Mesenchymal stem cell of Wharton's jelly (primary cell): ENCODE results near the genes NDUFV2 and RAB31.

GRCh38 chr18:7566521-7566939 lies 586 bp upstream of the PTPRM start:
- CAGE, long polyA plus RNA, result no peak

GRCh38 chr18:7567646-7567943 lies 479 bp downstream of the PTPRM start:
- CAGE, long polyA plus RNA, result no peak

DNA sequence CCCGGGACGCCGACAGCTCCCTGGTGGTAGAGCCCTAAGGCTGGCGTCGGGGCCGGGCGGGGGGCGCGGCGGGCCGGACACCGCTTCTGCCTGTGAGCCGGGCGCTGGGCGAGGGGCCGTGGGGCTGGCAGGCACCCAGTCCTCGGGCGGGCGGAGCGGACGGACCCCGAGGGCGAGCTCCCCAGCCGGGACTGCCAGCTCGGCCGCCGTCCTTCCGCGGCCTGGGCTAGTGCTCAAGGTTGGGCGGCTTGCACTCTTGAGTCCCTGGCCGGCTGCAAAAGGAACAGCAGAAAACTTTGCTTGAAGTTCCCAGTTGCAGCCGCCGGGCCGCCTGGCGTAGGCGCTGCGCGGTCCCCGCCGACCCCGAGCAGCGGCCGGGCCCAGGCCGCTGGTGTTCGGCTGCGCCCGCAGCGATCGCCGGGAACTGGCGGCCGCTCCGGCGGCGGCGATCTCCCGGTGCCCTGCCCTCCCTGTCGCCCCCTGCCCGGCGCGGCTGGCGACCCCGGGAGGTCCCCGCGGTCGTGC lies 890 bp downstream of the PTPRM start:
- CAGE, long polyA plus RNA, result no peak

DNA sequence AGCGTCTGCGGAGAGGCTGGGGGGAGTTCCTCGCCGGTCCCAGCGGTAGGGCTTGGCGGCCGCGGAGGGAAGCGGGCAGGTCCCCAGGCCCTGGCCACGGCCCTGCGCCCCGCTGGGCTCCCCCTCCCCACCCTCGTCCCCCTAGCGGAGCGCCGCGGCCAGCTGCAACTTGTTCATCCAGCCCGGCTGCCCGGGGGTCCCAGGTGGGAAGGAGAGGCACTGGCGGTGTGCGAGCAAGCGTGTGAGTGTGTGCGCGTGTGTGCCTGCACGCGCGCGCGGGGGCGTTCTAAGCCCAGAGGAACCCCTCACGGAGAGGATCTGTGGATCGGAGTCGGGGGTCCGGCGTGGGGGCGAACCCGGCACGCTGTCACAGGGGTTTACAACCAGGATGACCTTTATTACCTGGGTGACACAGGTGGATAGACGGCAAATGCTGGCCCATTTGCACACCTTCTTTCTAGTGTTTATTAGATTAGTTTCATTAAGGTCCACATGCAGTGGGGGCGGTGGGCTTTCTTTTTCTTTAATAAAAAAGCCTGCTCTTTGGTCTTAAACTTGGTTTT lies 1.4 kb downstream of the PTPRM start:
- CAGE, long polyA plus RNA, result no peak

GRCh38 chr18:8142963-8143162 lies 466.4 kb upstream of the RAB12 start:
- CAGE, long polyA plus RNA, result no peak

GRCh38 chr18:8318890-8319701 lies 290.1 kb upstream of the RAB12 start:
- CAGE, long polyA plus RNA, result no peak

DNA sequence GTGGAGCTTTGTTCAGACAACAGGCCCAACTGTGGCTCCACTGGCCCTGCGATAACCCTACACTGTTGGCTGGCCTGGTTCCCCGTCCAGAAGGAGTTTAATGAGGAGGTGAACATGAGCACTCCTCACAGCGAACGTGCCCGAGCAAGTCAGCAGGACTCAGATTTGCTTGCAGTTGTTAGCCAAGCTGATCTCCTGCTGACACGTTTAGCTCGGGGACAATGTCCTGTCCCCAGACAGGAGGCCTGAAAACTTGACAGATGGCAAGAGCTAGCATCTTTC lies 20.1 kb upstream of the MTCL1 start:
- CAGE, long polyA plus RNA, result no peak

- CAGE, long polyA plus RNA, result no peak
Observed at GRCh38 chr18:9095153-9095675, 7.3 kb upstream of the NDUFV2 start.

GRCh38 chr18:9102260-9102580 lies 279 bp upstream of the NDUFV2 start:
- CAGE, long polyA plus RNA, result no peak

DNA sequence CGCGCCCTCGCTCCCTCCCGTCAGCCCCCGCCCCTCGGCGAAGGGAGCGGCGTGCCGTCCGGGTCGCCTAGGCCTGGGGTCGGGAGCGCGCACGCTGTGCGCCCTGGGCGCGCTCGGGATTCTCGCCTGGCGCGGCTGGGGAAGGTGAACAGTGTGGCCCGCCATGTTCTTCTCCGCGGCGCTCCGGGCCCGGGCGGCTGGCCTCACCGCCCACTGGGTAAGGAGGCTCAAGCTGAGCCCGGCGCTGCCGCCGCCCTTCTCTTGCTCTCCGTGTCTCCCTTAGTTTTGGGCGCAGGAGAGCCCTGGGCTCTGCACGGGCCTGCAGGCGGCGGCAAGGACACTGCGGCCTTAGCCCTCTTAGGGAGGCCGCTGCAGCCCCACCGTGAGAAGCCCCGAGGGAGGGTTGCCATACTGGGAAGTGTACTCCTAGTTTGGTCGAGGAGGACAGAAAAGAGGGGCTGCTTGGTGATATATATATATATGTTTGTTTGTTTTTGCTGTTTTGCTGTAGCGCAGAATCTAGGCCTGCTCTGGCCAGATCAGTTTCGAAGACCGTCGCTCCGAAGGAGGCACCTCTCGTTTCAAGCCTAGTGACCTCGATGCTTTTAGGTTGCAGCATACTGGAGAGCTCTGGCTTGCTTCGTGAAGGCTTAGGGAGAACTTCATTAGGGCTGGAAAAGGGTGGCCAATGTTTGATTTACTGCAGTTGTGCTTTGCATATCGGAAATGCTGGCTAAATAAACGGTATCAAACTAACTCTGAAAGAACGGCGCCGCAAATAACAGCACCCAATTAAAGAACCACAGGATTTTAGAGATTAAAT lies at the start of gene NDUFV2:
NDUFV2 (plus strand) TSS at position 119 of the 823 bp plus-strand sequence.
- CAGE, long polyA plus RNA, result no peak

GRCh38 chr18:9135524-9136700 lies 669 bp upstream of the ANKRD12 start:
- CAGE, long polyA plus RNA, result no peak

DNA sequence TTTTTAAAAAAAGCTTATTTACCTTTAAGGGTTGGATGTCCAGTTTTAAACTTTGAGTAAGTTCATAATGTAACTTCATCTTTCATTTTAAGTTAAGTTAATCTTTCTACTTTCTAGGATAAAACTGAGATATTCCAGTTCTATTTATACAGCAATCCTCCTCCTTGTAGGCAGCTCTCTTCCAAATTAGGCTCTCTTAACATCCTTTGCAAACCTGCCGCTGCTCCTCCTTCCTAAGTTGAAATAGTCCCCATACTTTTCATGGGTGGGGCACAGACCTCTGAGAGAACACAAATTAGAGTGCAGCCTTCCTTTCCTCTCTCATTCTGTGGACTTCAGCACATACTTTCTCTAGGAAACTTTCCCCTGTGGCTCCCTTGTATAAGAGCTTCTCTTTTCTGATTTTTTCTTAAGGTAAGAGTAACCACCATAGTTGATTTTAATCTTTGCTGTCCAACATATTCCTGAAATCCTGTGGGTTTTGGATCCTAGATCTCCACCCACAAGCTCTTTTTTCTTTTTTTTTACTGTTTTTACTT lies 28.3 kb downstream of the TWSG1 start:
- CAGE, long polyA plus RNA, result no peak

DNA sequence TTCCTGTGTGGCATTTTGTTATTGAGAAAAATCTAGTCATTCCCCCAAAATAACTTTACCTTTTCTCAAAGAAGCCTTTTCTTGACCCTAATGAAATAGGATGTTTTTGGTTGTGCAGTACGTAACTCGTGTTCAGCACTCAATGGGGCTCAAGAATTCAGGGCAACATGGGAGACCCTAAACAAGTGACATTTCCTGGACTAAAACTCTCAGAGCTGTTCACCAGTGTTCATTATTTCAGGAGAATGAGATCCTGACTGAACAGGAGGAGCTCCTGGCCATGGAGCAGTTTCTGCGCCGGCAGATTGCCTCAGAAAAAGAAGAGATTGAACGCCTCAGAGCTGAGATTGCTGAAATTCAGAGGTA lies 57.8 kb downstream of the RALBP1 start:
- CAGE, long polyA plus RNA, result no peak

- CAGE, long polyA plus RNA, result no peak
Observed at GRCh38 chr18:9569582-9570244, 44.6 kb downstream of the PPP4R1 start.

- CAGE, long polyA plus RNA, result no peak
Observed at GRCh38 chr18:9592567-9592924, 21.8 kb downstream of the PPP4R1 start.

DNA sequence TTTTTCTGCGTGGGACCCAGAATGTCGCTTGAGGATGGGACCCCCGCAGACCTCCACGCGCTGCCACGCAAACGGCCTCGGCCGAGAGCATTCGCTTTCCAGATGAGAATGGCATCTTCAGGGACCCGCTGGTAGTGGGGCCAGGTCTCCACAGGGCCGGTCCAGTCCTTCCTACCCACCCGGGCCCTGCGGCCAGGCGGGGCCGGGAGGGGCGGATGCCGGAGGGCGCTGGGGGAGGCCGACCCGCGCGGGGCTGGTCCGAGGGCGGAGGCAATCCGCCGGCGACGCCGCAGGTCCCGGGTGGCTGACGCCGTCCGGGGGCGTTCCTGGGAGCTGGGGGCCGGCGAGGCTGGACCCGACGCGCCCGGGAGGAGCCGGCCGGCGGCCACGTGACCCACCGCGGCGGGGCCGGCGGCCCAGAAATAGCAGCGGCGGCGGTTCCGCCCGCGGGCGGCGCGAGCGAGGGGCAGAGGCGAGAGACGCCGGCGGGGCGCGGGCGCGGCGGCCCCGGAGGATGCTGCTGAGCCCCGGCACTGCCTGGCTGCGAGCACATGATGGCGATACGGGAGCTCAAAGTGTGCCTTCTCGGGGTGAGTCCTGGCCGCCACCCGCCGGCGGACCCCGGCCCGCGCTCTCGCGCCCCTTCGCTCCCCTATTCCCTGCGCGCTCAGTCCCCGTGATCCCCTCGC lies at the start of gene RAB31:
RAB31 (plus strand) TSS at position 447 of the 689 bp plus-strand sequence.
- CAGE, long polyA plus RNA, result no peak

- CAGE, long polyA plus RNA, result no peak
Observed at GRCh38 chr18:9712060-9713125, 4.3 kb downstream of the RAB31 start.

GRCh38 chr18:9715949-9716360 lies 7.9 kb downstream of the RAB31 start:
- CAGE, long polyA plus RNA, result no peak

DNA sequence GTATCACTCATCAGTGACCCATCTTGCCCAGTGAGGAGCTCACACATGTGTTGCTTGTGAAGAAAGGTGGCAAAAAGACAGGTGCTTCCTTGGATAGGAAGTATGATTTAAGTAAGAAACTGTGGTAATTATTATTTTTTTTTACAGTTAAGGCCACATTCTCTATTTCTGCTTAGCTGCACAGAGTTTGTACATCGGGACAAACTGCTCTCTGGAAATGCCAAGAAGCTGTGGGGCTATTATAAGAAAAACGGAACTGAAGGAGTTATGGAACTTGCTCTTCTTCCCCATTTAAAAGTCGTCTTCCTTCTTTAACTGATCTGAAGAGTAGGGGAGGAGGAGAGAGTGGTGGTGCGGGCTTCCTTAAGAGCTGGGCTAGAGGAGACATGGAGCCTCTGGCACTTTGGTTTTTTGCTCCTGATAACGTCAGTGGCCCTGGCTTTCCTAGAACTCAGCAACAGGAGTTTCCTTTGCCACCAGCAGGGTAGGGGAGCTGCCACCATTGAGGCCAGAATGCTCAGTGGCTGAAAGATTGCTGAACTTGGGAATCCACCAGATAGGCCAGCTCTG lies 54.4 kb downstream of the RAB31 start:
- CAGE, long polyA plus RNA, result no peak

DNA sequence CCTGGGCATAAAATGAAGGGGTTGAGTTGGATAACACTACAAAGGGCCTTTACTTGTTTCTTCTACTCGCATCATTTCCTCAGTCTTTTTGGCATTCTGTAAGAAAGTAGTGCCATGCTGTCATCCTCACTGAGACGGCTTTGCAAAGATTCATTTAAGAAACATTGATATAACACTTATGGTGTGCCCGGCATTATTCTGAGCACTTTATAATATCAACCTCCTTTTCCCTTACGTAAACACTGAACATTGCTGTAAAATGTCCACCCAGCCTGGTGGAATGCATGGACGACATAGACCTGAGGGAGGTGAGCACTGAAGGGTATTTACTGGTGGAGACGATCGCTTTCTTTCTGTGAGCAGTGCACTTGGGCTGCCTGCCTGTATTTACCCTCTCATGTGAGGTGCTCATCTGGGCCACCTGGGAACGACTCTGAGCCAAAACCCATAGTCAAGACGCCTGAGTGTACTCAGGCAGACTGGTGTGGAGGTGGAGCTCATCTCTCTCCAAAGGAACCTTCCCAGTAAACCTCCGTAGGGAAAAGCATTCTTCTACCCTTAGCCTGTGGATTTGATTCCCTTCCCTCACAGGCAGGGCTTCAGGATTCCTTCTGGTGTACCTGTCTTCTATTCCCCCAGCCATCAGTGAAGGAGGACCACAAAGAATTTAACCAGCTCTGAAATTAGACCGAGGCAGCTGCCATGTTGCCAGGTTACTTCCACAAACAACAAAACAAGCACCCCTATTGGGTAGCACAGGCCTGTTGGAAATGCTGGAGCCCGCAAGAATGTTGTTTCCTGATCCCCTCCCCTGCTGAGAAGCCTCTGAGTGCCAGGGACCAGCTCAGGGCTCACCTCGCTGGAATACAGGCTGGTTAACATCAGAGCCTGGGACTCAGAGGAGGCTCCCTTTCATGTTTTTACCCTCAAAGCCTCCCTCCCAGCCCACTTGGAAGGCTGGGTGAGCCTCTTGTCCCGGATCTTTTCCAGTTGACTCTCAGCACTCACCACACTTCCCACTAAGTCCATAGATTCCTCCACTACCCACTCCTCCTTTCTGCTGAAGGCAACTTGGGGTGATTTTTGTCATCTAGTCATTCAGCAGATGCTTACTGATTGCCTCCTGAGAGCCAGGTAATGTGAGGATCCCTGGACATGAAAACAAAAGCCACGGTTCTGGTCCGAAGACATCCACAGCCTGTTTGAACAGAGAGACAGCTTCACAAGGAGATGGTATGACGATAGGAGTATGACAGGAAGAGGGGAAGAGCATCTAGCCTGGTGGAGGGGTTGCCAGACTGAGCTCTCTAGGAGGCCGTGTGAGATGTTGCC lies 47.4 kb upstream of the TXNDC2 start:
- CAGE, long polyA plus RNA, result no peak